RPMI7951 (cell line): ENCODE measurements around a stretch of chr13.

DNA sequence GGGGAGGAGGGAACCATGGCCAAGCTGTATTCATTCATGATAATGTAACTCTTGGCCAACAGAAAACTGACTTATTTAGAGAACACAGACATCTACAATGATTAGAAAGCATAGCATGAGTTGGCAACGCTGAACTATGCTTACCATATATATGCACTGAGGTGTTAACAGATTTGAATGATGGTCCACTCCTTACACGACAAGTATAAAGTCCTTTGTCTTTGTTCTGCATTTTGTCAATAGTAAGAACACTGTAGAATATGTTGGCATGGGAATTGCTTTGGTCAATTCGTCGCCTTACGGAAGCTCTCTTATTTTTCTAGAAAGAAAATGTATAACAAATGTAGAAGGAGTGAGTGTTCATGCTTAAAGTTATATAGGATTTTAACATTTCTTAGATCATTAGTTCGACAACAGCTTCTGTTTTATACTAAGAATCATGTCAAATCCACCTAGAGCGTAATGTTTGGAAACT is 63.9 kb downstream of the FLT1 start:
- RAMPAGE, long total RNA, result no peak

DNA sequence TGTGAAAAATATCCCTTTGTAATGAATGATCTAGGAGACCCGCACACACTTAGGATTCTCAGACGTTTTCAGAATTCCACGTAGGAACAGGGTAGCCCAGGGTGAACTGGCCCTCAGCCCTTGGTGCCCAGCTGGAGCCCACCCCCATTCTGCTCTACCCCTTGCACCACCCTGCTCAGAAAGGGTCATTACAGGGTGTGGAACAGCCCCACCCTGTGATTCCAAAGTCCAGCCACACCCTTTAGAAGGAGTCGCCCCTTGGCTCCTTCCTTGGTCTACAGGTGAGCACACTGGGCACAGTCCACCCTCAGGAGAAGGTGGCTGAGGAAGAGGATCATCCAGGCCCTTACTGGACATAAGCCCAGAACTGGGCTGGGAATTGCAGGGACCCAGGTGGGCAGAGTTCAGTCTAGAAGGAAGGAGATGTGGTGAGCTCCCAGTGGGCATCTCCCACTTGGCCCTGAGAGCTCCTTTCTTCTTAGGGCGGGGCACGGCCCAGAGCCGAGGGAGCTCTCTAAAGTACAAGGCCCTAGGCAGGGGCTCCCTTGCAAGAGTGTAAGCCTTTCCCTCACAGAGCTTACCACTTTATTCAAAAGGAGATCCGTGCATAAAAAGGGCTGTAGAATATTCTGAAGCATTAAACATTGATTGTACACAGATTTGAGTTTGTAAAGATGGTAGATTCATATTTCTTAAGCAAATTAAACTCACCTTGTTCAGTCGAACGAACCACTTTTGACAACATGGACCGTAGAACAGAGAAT is 8.5 kb downstream of the SLC46A3 start:
- RAMPAGE, long total RNA, result no peak

DNA sequence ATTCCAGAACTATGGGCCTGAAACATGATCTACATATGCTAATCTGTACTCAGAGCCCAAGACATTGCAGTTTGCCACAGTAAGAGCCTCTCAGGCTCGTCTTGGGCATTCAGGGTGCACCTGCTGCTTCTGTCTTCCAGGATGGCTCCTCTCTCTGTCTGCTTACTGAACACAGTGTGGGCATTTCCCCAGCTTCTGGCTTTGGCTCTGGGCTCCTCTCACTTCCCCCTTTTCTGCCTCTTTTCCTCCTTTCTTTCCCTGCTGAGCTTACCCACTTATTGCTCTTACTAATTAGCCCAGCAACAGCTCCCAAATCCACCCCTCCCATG is 22.4 kb upstream of the SLC46A3 start:
- RAMPAGE, long total RNA, result no peak

DNA sequence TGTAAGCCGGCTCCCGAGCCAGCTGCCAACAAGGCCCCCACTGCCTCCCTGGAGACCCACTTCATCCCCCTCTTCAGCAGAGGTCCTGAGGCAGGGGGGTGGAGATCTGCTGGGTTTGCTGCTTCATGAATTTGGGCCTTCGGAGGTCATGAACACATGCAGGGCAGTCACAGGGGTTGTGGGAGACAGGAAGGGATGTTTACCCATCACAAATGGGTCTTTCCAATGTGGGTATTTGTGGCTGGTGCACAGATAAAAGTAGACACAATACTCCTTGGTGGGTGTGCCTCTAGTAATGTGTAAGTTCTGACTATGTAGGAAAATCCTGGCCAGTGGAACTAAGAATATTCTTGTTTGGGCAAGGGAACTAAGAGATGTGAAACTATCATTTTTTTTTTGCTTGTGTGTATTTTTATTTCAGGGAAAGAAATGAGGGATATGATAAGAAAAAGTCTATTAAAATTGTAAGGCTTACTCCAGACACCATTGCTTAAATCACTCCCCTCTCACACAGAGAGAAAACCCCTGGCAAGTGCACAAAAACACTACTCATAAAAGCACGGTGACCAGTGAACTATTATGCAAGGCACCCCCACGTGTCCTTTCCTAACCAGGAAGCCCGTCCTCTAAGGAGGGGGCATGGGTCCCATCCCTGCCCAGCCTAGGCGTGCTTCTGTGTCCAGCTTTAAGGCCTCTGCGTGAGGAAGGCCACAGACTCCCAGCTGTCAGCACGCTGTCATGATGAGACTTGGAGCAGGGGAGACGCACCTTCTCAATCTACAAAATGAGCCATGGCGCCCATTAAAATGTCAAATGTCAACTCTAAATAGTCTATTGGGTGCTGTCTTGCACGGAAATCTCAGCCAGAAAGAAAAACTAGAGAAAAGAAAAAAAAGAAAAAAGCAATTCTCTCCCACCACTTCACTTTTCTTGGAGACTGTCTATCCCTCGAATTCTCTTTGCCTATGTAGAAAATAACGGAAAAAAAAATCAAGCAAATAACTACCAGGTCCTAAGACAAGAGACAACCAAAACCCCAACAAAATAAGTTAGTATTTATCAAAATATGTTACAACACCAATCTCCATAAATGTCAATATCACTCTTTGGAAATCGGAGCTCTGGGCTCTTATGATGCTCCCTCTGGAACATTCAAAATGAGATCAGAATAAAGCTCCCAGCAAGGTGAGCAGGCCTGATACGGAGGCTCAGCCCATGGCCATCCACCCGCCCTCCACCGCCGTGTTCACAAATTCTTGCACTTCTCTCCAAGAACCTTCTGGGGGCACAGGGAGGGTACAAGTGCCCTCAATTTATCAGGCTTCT is 83.4 kb downstream of the SLC7A1 start:
- RAMPAGE, long total RNA, result no peak

DNA sequence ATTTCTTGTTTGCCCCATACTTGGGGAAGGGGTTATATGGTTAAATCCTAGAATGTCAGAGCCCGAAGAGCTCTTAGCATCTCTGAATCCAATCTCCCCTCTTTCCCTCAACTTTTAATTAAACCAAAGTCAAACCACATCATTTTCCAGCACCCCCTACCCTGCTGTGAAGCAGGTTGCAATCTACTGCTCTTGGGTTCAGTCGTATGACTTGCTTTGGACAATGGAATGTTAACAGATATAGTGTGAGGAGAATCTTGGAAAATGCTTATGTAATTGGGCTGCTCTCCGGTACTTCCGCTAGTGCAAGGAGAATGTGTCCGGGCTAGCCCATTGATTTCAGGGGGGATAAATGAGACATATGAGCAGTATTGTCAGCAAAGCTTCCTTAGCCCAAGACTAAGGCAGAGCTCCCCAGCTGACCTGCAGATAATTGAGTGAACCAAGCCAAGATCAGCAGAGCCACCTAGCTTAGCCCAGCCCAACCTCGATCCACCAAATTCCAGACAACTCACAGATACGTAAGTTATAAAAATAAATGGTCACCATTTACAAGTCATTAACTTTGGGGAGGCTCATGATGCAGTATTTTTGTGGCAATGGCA is 89.8 kb upstream of the SLC7A1 start:
- RAMPAGE, long total RNA, result no peak

GRCh38 chr13:29790484-29791423 is 59.7 kb downstream of the UBL3 start:
- RAMPAGE, long total RNA, result no peak

DNA sequence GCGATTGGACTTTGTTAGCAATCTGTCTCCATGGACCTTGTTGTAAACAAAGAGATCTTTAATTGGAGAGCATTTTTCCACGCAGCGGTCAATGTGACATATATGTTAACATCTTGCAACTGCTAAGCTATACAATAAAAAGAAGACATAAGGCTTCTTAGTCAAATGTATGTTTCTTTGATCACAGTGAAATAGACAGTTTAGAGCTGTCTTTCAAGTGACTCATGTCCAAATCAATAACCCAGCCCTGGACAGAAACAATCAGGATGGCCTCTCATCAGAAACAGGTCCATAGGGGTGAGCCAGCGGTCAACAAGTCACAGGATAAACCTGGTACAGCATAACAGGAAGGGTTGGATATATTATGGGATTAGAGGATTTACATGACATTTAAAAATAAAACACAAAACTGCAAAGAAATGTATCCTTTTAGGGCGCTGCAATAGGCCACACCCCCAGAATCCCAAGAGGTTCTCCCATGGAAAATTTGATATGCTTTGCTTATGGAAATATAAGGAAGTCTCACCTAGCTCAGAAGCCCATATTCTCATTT is 69.8 kb upstream of the UBL3 start:
- RAMPAGE, long total RNA, result no peak

DNA sequence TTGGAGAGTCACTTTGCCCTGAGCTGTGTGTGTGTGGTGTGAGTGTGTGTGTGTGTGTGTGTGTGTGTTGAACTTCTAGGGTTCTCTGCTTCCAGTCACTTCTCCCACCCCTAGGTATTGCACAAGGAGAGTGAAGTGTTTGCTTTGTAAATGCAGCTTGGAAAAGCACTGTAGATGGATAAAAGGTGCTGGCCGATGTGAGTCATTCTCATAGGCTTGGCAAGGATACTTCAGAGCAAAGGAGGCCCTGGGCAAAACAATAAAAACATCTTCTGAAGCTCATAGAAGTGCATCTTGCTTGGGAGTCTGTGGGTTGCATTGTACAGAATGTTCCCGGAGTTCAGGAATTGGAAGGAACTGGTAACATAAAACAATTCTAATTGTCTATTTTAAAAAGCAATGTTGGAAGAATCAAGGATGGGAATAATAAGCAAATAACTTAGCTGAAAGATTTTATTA is 181.6 kb downstream of the KATNAL1 start:
- RAMPAGE, long total RNA, result no peak

DNA sequence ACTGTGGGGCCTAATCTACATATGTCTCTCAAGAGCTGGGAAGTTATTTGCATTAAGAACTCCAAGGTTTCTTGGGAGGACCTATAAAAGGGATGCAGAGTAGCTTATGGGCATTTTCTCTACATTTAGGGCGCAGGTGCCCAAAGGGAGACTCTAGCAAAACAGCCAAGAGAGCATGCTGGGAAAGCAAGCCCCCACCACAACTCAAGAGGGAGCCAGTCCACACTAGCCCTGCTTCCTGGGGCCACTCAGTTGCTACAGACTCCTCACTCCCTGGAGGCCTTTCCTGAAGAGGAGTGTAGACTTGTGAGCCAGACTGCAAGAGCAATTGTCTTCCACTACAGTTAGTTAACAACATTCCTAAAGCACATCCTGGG is 125.2 kb downstream of the KATNAL1 start:
- RAMPAGE, long total RNA, result no peak

DNA sequence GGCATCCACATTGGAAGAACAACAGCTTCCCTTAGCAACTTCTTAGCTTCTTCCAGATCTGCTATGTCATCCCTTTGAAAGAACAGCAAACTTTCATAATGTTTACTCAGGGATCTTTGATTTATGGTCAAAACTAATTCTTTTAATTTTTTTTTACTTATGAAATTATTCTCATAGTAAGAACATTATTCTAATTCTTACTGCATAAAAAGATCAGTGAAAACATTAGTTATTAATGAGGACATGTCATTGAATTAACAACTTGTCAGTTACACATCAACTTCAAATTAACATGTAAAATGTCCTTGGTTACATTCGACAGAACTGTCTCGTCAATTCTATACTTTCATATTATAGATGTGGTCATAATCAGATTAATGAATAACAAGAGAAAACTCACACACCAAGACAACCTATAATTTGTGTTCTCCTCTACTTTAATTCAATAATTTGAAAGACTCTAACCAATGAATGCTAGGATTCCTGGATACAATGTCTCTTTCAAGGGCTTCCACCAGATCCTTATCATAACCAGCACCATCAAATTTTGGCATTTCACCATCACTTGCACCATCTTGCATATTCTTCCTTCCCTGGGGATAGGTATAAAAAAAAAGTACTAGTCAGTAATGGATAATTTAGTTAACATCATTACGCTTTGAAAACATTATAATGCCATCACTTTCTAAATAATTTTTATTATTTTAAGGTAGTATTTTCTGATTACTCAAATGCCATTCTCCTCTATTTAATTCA is 66.7 kb downstream of the KATNAL1 start:
- RAMPAGE, long total RNA, result no peak

DNA sequence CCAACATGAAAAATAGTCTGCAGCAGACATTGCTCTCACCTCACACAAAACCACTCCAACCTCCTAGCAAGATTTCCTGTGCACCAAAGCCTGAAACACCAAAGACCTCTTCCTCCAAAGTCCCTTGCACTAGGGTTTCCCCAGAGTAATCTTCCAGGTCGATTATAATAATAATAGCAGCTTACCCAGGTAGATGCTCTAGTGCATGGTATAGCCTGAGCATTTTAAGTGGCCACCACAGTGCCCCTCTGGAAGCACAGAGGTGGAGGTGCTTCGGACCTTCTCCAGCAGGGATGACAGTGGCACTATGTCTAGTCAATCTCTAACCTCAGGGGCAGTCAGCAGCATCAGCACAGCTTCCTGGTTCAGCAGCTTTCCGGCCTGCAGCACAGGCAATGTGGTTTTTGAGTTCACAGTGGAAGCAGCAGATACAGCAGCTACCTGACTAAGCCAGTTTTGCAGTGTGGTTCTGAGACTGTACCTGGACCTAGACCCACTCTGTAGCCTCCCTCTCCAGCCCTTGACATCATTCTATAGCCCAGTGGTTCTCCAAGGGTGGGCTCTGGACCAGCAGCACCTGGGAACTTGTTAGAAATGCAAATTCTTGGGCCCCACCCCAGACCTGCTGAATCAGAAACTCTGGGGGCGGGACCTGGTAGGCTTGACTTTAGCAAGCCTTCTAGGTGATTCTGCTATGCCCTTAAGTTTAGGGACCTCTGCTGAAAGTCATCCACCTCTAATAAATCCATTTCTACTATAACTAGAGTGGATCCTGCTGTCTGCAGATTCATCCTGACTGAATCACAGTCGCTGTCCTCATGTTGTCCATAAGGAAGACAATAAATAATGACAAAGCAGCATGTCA is 45.4 kb upstream of the UBE2L5 start:
- RAMPAGE, long total RNA, result no peak

DNA sequence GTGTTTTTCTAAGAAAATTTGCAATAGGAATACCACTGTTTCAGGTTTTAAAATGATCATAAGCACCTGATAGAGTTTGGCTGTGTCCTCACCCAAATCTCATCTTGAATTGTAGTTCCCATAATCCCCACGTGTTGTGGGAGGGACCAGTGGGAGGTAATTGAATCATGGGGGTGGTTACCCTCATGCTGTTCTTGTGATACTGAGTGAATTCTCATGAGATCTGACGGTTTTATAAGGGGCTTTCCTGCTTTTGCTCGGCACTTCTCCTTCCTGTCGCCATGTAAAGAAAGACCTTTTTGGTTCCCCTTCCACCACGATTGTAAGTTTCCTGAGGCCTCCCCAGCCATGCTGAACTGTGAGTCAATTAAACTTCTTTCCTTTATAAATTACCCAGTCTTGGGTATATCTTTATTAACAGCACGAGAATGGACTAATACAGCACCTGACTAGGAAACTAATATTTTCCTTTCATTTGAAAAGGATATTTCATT is 69.7 kb upstream of the USPL1 start:
- RAMPAGE, long total RNA, result no peak

GRCh38 chr13:30607745-30608381 is 9.9 kb upstream of the USPL1 start:
- RAMPAGE, long total RNA, result no peak

DNA sequence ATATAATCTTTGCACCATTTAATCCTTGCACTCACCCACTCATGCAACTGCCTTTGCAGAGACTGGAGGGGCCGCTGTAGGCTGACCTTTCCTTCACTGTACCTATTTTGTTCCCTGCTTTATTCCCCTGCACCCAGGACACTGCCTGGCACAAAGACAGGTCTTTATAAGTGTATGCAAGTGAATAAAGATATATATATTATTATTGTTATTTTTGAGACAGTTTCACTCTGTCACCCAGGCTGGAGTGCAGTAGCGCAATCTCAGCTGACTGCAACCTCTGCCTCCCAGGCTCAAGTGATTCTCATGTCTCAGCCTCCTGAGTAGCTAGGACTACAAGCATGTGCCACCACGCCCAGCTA is 3.9 kb downstream of the ALOX5AP start:
- RAMPAGE, long total RNA, result no peak

DNA sequence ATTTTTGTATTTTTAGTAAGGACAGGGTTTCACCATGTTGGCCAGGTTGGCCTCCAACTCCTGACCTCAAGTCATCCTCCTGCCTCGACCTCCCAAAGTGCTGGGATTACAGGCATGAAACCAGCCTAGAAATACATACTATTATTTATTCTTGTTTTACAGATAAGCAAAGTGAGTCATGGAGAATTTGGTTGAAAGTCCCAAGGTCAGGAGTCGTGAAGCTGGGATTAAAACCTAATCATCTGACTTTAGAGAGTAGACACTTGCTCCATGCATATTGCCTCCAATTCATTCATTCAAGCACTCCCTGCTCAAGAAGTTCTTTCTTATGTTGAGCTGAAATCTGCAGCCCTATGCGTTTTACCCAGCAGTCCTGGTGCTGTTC is 4.2 kb downstream of the ALOX5AP start:
- RAMPAGE, long total RNA, result no peak

GRCh38 chr13:30805392-30806235 is 70.3 kb downstream of the ALOX5AP start:
- RAMPAGE, long total RNA, result no peak

DNA sequence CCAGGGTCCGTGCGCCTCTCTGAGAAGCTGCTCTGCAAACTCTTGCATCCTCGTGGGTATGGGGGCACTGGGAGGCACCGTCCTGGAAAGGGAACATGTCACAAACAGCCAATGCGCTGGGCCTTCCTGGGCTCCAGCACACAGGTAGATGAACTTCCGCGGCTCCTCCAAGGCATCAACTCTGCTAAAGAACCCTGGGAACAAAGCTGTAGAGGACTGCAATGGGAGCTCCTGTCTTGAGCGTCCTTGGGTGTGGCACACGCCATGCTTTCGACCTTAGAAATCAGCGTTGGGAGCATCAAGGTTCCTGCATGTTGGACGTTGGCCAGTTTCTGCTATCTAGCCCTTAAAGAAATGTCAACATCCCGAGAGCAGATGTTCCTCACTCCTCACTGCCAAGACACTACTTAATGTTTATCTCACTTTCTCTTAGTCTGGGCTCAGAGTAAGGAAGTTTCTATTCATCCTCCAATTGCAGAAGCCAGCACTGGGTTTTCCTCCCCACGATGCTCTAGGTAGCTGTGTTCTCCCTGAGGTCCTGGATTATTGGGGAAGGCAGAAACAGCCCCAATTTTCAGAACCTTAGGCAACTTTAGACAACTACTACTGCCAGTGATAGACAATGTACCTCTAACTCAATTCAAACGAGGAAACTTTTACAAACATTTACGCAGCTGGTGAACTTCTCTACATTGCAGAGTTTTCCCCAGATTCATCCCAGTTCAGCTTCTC is 70.6 kb upstream of the MEDAG start:
- RAMPAGE, long total RNA, result no peak

GRCh38 chr13:30864457-30865695 is 41.2 kb upstream of the MEDAG start:
- RAMPAGE, long total RNA, result no peak

GRCh38 chr13:30873060-30873478 is 33.0 kb upstream of the MEDAG start:
- RAMPAGE, long total RNA, result no peak

- RAMPAGE, long total RNA, result no peak
Measured at GRCh38 chr13:31160532-31161285, 995 bp downstream of the HSPH1 start.